Tongue (tissue), 2 donors: Measurements from ENCODE around the gene ROPN1B.

DNA sequence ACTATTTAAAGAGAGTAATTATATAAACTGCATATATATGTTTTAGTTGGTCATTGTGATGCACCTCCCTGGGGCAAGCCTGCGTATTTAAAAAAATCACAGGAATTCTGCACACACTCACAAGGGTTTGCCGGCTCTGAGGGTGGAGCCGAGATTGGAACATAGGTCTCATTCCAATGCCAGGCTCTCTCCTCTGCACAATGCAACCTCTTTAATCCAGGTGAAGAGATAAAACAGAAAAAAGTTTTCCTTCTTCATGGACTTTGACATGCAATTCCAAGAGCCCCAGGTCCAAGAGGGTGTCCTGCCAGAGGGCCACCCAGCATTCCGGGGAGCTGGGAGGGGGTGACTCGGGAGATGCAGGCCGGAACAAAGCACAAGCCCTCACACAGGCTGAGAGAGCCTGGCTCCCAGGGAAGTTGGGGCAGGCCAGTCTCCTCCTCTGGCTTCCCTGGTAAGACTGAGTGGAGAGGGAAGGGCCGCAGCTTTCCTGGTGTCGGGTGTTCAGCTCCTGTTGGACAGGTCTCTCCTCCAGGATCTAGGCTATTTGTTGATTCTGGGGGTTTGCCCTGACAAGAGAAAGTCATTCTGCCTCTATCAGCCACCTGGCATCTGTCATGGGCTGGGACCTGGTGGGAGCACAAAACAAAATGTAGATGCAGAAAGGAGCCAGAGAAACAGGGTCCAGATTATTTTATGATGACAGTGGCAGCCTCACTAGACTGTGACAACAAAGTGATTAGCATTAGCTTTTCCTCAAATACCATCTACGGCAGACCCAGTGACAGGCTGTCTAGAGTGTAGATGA is 6.8 kb upstream of the SLC12A8 start:
- RAMPAGE, long total RNA: no peak

DNA sequence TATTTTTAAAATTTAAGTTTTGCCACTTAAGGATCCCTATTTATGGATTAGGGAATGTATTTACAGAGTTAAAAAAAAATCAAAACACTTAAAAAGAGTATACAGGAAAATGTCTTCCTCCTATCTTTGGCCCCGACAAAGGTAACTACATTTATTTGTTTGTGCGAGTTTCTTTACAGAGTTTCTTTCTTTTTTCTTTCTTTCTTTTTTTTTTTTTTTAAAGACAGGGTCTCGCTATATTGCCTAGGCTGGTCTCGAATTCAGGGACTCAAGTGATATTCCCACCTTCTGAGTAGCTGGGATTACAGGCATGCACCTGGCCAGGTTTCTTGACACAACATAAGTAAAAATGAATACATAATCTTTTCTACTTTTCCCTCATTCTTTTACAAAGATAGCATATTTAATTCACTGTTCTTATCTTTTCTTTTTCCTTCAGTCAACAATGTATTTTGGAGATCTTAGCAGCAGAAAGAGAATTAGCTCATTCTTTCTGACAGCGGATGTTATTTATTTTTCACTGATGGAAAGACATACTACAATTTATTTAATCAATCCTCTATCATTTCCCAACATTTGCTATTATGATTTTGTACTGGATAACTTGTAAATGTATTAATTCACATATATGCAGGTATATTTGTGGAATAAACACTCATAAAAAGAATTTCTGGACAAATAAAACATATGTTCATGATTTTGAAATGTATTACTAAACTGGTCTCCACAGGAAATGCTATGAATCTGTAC is 28.7 kb upstream of the SLC12A8 start:
- RAMPAGE, long total RNA: no peak

- RAMPAGE, long total RNA: no peak
Measured at GRCh38 chr3:125244955-125245497, 32.5 kb upstream of the SLC12A8 start.

DNA sequence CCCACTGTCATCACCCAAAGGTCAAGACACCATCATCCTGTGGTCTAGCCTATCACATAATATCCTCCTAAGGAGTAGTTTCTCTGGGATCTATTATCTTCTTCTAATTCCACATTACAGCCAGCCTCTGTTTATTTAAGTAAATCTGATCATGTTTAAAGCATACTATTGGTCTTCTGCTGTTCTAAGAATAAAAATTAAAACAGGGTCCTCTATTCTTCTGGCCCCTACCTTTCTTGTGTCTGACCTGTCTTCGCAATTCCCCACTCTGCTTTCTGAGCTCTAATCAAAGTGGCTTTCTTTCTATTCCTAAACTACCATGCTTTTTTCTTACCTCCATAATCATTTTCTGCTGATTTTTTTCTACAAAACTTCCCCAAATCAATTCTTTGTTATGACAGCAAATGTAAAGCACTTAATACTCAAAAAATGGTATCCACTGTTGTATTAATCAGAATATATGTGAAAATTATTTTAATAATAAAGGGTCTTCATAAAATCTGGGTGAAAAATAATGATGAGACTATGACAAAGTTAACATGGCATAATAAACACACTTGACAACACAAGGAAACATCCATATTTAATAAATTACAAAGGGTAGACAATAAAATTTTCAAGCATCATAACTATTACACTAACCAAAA is 33.3 kb upstream of the SLC12A8 start:
- RAMPAGE, long total RNA: no peak

GRCh38 chr3:125362927-125363636 is 12.0 kb downstream of the ZNF148 start:
- RAMPAGE, long total RNA: no peak

- RAMPAGE, long total RNA: no peak
Measured at GRCh38 chr3:125370829-125371510, 4.2 kb downstream of the ZNF148 start.

DNA sequence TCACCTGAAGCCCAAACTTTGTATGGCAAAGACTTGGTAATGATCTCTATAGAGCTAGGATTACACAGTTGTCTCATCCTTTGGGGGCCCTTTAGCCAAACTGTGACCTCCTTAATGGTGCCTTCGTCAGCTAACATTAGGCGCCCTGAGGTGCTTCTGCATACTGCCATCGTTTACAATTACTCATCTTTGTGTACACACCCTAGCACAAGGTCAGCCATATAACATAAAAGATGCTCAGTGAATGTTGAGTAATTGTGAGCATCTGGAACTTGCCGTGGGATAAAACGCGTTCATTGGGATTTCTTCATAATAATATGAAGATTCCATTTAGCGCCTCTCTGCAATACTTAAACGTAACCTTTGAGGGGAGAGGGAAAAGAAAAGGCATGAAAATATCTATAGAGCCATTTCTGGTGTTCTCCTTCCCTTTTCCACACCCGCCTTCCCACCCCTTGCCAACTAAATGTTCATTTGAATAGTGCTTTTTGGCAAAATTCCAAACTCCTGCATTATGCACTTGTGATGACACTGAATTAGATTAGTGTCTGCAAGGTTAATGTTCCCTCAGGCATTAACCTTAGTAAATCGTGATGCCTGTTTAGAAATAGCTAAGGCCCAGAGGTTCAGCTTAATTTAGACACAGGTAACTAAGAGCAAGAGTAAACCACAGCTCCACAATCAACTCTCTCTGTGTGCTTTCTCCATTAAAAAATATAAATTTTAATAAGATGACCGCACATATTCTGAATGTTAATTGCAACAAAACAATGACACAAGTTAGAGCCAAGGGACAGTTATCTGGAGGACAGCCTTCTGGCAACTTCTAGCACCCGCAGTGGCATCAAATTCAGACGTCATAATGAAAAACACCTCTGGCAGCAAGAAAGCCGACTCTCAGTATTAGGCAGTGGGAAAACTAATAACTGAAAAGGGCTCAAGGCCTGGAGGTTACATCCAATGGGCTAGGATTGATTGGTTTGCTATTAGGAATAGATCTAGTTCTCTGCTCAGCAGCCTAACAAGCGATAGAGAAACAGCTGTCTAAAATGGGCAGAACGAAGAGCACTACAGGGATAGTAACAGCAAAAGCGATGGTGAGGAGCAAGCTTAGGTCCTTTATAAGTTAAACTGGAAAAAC is 1.2 kb upstream of the ZNF148 start:
- RAMPAGE, long total RNA: no peak

- RAMPAGE, long total RNA: no peak
Measured at GRCh38 chr3:125520486-125520676, 379 bp upstream of the SNX4 start.

DNA sequence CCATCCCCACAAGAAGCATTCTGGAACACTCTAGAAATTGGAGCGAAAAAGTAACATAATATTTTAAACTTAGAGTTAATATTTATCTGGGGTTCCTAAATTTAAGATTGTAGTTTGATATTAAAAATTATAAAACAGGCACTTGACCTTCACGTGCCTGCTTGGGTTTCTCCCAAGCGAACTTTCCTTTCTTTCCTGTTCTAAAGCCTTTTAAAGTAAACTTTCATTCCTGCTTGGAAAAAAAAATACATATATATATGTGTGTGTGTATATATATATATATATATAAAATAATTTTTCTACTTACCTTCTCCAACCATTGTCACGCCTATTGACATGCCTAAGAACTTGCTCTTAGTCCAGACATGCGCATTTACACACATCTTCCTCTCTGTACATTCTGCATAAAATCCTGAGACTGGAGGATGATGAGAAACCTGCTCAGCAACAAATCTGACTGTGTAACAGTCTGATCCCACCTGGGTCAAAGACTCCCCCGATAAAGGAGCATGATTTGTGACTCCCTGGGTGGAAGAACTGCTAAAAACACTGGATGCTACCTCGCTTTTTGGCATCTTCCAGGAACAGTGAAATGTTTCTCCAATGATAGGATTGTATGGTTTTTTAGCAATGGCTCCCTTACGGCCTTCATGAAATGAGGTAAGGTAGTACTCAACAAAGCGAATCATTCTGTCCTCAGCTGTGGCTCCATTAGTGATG is 32.0 kb upstream of the SNX4 start:
- RAMPAGE, long total RNA: no peak

GRCh38 chr3:125632997-125633604 is 37.8 kb upstream of the OSBPL11 start:
- RAMPAGE, long total RNA: no peak

GRCh38 chr3:125866795-125867646 is 102.0 kb upstream of the ROPN1B start:
- RAMPAGE, long total RNA: no peak

- RAMPAGE, long total RNA: no peak
Measured at GRCh38 chr3:125968915-125969349, at the start of gene ROPN1B. Gene ROPN1B, plus strand, starts transcription at chr3:125969178.

DNA sequence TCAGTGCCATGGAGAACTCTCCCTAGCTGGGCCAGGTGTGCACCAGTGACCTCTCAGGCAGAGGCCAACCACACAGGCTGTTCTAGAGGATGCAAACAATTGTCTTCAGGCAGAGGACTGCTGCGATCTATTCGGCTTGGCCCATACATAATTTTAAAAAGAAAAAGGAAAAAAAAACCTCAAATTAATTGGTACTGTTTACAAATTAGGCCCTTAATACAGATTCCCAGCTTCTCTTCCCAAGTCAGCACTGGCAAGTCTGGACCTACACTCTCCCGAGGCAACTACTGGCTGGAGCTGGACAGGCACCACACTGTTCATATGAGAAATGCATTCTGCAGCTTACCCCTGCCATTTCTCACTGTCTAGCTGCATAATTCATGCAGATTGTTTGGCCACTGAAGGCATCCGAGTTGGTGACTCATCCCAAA is 45.1 kb downstream of the ROPN1B start:
- RAMPAGE, long total RNA: no peak

- RAMPAGE, long total RNA: no peak
Measured at GRCh38 chr3:126129989-126130400, 46.1 kb upstream of the SLC41A3 start.

- RAMPAGE, long total RNA: no peak
Measured at GRCh38 chr3:126442706-126443646, 32.7 kb downstream of the ZXDC start.

- RAMPAGE, long total RNA: no peak
Measured at GRCh38 chr3:126450414-126450982, 25.2 kb downstream of the ZXDC start.

- RAMPAGE, long total RNA: no peak
Measured at GRCh38 chr3:126454397-126455111, 21.1 kb downstream of the ZXDC start.

DNA sequence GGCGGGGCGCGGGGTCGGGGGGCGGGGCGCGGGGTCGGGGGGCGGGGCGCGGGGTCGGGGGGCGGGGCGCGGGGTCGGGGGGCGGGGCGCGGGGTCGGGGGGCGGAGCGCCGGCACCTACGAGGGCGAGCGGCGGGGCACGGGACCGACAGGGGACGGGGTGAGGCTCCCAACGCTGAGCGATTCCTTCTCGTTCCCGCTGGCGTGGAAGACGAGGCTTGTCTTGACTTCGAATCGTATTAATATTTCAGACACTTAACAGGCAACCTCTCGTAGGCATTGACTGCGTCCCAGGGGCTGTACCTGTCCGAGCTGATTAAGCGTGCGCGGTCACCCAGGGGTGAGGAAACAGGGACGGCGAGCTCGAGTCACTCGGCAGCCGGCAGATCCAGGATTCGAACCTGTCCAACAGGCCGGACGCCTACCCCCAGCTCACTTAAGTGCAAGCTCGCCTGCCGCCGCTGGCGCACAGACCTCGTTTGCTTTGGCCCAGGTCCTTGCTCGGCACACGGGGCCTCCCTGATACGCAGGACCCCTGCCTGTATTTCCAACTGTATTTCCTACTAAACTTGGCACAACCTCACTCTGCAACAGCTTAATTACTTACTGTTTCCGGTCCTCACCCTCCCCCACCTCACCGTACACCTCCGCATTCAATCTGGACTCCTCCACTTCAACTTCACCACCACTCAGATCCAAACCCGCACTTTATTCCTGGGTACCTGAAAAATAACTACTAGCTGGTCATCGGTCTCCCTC is 615 bp upstream of the ZXDC start:
- RAMPAGE, long total RNA: no peak

DNA sequence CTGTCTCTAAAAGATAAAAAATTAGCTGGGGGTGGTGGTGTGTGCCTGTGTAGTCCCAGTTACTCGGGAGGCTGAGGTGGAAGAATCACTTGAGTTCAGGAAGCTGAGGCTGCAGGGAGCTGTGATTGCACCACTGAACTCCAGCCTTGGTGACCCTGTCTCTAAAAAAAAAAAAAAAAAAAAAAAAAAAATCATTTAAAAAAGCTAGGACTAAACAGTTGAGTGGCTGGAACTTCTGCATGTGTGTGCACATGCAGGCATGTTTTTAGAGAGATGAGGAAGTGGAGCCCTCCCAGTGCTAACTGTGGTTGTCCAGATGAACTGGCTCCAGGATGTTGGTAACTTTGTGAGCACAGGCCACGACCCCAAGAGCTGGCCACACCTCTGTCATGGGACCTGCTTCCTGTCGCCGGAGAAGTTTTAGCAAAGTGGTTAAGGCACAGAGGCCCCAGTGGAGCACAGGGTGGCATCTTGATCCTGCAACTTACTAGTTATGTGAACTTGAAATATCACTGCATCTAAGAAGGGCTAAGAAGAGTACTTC is 27.0 kb downstream of the CHCHD6 start:
- RAMPAGE, long total RNA: no peak

GRCh38 chr3:126802159-126802656 is 98.2 kb downstream of the CHCHD6 start:
- RAMPAGE, long total RNA: no peak